Occipital lobe (tissue), 2 donors: Measurements from ENCODE around the gene MRPL20.

DNA sequence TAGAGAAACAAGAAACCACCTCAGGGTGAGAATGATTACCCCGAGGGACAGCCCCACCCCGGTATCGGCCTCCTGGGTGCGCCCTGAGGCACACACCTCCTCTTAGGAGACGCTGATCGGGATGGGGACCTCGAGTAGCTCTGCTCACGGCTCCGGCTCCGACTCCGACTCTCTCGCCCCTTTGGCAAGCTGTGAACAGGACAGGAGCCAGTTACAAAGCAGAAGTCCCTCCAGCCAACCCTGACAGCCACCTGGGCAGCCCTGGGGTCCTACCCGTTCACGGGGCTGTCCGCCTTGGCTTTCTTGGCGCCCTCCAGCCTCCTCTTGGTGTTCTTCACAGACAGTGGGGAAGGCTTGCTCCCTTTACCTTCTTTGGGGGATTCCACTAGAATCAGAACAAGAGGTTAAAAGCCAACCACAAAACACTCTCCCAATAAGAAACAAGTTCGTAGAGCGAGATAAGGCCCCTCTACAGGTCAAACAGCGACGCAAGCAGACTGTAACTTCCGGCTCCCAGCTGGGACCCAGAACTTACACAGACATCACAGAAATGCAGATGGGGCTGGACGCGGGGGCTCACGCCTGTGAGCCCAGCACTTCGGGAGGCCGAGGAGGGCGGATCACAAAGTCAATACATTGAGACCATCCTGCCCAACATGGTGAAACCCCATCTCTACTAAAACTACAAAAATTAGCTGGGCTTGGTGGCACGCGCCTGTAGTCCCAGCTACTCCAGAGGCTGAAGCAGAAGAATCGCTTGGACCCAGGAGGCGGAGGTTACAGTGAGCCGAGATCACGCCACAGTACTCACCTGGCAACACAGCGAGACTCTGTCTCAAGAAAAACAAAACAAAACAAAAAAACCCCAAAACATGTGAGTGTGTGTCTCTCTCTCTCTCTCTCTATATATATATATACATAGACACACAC is 11.2 kb downstream of the CCNL2 start:
- RAMPAGE, long total RNA = no peak

DNA sequence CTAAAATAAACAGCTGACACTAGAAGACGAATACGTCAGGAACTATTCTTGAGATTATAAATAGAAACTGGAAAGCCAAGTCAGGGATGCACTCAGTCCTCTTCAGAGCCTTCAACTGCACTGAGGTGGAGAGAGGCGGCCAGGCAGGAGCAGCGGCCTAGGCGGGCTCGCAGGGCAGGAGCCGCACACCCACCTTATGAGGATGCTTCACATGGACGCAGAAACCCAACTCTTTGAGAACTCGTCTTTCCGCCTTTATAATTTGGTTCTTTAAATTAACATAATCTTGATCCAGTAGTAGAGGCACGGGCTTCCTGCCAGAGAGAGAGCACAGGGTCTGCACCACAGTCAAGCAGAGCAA is 4.0 kb downstream of the CCNL2 start:
- RAMPAGE, long total RNA = no peak

DNA sequence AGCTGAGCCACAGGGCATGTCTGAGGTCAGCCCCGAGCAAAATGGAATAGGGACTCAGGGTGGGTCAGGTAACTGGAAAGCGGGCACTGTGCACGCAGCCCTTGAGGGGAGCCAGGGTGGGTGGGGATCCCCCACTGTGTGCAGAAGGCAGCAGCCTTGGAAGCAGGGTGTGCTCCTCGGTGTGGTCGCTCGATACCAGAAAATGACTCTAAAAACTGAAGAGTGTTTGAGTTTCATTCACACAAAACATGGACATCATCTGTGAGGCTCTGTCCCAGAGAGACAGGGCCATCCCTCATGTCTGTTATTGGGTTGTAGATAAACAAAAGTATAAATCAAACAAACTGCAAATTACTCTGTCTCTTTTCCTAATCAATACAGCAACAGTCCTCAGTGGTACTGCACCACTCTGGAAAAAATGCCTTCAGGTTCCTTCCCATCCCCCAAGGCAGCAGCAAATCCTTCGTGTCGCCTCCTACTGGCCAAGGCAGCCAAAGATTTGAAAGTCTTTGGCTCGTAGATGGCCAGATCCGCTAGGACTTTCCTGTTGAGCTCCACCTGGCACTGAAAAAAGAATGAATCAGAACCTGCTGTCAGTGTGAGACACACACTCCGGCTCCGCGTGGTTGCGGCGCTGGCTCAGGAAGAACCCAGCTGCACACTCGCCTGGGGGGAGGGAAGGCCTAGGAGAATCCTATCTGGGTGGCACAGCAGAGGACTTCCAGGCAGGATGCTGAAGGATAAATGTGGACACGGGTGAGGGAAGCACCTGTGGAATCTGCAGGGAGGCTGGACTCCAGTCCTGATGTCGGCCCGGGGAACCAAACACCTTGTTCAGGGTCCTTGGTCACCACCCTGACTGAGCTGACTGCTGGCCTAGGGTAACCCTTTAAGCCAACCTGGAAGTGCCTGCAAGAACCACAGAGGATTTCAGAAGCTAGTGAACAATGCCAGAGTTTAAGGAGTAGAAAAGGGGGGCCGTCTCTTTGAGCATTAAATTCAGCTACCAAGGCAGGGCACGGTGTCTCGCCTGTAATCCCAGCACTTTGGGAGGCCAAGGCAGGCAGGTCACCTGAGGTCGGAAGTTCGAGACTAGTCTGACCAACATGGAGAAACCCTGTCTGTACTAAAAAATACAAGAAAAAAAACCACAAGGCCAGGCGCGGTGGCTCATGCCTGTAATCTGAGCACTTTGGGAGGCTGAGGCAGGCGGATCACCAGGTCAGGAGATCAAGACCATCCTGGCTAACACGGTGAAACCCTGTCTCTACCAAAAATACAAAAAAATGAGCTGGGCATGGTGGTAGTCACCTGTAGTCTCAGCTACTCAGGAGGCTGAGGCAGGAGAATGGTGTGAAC is 3.0 kb upstream of the CCNL2 start:
- RAMPAGE, long total RNA = no peak

DNA sequence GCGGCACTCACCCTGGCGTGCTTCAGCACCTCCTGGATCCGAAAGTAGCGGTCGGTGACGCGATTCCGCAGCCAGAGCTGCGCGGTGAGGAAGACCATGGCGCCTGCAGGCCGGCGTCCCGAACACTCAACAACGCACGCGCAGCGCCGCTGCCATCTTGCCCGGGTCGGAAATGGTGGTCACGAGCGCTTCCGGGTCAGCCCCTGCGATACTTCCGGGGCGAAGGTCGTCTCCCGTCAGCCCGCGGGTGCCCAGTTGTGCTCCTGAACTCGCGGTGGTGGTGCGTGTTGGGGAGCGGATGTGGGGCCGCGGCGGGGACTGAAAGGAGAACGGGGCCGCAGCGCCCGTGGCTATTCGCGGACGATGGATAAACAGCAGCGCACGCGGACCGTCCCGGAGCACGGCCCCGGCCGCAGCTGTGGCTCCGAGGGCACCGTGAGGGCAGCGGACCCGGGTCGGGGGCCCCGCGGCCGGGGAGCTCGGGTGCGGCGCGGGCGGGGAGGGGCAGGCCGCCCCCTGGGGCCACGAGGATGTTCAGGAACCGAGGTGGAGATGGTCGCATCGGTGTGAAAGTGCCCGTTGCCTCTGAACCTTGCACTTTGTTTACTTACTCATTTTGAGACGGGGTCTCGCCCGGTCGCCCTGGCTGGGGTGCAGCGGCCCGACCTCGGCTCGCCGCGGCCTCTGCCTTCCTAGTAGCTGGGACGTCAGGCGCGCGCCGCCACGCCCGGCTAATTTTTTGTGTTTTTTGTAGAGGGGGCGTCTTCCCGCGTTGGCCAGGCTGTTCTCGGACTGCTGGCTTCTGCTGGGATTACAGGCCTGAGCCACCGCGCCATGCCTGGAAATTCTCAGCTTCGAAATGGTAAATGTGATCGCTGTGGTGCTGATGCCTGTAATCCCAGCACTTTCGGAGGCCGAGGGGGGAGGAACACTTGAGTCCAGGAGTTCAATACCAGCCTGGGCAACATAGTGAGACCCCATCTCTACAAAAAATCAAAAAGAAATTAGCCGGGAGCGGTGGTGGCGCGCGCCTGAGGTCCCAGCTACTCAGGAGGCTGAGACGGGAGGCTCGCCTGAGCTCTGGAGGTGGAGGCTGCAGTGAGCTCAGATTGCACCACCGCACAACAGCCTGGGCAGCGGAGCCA is at the start of gene MRPL20:
Gene MRPL20 (minus strand): TSS at position 174 of the 1,145 bp plus-strand sequence.
- RAMPAGE, long total RNA = start-site peak on the minus strand centred at position 138 of the sequence, 80 bp wide, 2,164 and 1,955 reads in 2 replicates

- RAMPAGE, long total RNA = no peak
Measured at GRCh38 chr1:1597297-1597905, 2.5 kb downstream of the FNDC10 start.

- RAMPAGE, long total RNA = no peak
Measured at GRCh38 chr1:1629367-1629875, 2.6 kb upstream of the MMP23B start.

- RAMPAGE, long total RNA = no peak
Measured at GRCh38 chr1:1662658-1663819, 4.2 kb upstream of the CDK11B start.

GRCh38 chr1:1712253-1712565 is 11.9 kb downstream of the CDK11A start:
- RAMPAGE, long total RNA = no peak

- RAMPAGE, long total RNA = no peak
Measured at GRCh38 chr1:1777433-1778088, 709 bp downstream of the NADK start.

DNA sequence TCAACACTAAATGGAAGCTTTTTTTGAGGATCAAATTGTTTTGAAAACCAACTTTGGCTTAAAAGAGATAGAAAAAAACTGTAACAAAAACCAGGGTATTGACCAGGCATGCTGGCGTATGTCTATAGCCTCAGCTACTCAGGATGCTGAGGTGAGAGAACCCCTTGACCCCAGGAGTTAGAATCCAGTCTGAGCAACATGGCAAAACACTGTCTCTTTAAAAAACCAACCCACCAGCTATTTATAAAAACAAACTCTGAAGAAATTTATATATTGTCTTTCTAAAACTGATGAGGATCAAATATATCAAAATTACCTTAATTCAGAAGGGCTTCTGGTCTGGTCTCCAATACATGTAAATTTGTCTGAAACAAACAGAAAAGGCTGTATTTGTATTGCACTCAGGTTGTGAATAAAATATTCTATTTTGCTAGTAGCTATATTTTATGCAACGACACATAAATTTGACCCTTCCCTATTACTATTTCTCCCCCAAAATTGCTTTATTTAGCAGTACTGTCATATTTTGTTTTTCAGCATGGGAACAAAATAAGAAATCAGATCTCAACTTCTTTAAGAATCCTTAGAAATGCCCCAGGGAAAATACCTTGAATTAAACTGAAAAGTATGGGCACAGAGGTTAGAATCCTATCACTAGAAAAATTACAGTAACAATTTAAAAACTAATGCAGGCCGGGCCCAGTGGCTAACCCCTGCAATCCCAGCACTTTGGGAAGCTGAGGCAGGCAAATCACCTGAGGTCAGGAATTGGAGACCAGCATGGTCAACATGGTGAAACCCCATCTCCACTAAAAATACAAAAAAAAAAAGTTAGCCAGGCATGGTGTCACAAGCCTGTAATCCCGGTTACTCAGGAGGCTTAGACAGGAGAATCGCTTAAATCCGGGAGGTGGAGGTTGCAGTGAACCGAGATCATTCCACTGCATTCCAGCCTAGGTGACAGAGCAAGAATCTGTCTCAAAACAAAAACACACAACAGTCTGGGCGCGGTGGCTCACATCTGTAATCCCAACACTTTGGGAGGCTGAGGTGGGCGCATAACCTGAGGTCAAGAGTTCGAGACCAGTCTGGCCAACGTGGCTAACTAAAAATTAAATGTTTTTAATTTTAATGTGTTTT is 51.6 kb downstream of the GNB1 start:
- RAMPAGE, long total RNA = no peak

- RAMPAGE, long total RNA = no peak
Measured at GRCh38 chr1:1845988-1846793, 44.7 kb downstream of the GNB1 start.

- RAMPAGE, long total RNA = no peak
Measured at GRCh38 chr1:1863324-1863932, 27.5 kb downstream of the GNB1 start.

DNA sequence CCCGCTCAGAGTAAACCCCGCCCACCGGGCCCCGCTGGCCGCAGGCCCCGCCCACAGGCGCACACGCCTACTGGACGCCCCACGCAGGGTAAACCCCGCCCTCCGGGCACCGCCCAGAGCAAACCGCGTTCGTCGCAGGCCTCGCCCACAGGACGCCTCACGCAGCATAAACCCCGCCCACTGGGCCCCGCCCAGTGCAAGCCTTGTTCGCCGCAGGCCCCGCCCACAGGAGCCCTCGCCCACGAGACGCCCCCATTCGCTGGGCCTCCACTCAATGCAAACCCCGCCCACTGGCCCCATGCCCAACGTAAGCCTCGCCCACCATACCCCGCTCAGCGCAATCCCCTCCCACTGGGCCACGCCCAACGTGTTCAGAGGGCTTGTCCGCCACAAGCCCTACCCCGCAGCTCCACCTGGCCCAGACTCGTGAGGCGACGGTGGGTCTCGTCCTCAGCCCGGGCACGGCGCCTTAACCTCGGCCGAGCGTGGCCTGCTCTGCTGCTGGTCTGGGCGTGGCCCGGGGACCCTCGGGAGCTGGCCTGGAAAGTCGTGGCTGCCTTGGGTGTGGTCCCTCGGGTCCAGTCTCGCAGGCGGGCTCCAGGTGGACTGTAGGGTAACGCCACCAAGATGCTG is 397 bp upstream of the TMEM52 start:
- RAMPAGE, long total RNA = no peak

DNA sequence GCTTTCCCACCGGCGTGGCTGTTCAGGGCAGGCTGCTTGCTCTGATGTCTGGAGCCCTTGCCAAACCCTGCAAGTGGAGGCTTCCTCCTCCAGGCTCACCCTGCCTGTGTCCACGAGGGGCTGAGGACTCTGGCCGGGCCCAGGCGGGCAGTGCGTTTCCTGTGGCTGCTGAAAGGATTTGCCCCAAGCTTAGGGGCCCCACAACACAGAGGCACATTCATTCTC is 24.4 kb upstream of the TMEM52 start:
- RAMPAGE, long total RNA = no peak

DNA sequence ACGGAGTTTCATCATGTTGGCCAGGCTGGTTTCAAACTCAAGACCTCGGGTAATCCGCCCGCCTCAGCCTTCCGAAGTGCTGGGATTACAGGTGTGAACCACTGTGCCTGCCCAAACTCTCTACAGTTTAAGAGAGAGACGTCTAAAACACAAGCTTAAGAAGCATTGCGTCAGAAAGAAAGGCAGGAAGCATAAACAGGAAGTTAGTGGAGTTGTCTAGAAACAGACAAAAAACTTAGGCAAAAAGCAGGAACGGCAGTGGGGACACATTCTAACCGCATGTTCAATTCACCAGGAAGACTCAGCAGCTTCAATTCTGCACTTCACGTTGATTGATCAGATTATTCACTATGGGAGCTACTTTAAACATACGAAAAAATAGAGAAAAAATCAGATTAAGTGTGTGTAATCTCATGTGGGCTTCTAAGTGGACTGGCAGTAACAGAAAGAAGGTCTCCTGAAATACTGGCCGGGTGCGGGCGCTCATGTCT is 7.4 kb downstream of the CFAP74 start:
- RAMPAGE, long total RNA = no peak

DNA sequence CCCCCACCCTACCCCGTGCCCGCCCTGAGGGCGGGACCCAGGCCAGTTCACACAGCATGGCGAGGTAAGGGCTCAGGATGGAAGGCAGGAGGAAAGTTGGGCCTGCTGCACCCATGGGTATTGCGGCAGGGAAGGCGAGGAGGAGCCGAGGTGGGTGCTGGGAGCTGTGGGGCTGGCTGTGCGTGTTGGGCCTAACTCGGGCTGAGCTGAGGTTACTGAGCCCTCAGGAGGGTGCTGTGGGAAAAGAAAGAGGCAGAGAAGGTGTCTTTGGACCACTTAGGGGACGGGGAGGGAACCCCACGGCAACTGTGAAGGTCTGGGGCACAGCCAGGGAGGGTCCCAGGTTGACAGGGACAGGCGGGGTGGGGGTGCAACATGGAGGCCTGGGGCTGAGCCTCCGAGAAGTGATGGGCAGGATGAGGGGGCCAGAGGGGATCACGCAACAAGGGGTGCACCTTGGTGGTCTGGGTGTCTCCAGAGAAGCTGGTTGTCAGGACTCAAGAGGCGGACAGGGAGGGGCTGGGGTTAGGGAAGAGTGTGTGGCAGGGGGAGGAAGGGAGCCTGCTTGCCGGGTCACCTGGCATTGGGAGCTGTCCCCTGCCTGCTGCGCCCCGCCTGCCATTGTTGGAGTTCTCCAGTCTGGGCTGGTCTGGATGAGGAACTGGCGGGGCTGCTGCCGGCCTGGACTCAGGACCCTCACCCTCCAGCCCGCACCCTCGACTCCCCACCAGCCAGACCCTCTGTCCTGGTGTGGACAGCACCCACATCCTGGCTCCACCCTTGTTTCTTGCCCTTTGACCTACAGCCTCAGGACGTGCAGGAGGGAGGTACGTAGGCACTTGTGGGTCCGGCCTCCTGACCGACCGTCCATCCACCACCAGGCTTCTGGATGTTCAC is 61.0 kb downstream of the PRKCZ start:
- RAMPAGE, long total RNA = no peak

- RAMPAGE, long total RNA = no peak
Measured at GRCh38 chr1:2213547-2213675, 14.7 kb upstream of the SKI start.

DNA sequence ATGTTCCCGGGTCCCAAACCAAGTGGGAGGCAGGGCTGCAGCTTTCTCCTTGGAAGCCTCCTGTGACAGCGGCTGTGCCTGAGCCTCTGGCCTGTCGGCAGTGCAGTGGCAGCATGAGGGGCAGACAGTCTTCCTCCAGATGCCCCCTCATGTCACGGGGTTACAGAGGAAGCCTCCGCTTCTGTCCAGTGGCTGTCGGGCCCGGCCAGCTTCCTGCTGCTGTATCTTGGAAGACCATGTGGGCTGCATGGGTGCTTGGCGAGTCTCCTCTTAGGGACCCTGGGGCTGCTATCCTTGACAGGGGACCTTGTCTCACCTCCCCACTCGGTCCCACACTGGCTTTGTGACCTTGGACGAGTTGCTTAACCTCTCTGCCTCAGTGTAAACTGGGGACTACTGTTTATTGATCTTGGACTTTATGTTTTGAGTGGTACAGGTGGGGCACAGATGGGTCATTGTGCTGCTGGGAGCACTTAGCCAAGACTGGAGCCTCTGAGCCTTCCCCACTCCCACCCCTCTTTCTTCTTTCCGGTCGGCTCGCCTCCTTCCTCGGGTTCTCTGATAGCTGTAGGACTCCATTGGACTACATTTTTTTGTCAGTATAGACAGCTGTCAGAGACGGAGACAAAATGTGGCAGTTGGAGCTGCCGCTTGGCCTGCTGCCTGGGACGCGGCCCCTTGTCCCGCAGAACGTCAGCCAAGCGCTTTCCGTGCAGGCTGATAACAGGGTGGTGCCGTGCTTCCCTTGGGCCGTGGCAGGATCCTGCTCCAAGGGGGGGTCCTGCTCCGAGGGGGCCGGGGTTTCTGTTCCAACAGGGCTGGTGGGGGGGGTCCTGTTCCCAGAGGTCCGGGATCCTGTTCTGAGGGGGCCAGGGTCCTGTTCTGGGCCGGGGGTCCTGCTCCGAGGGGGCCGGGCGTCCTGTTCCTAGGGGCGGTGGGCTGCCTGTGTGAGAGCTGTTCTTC is 4.6 kb downstream of the SKI start:
- RAMPAGE, long total RNA = no peak

GRCh38 chr1:2276678-2277405 is 48.7 kb downstream of the SKI start:
- RAMPAGE, long total RNA = no peak

DNA sequence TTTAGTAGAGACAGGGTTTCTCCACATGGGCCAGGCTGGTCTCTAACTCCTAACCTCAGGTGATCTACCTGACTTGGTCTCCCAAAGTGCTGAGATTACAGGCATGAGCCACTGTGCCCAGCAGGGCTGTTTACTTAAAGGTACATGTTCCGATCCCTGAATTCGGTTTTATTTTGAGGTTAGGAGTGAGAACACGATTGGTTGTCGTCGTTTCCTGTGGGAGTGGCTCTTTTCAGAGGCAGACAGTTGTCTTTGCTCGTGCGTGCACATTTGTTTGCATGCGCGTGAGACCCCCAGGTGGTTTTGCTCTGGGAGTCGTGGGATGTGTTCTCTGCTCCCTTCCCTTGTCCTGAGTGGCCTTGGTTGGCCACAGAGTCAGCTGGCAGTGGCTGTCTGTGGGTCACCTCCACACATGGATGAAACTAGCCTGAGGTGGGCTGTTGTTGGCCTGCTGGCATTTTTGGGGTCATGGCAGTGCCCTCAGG is 60.2 kb downstream of the SKI start:
- RAMPAGE, long total RNA = no peak